Bronchus fibroblast of lung (primary cell): ENCODE results near the gene C1orf52.

DNA sequence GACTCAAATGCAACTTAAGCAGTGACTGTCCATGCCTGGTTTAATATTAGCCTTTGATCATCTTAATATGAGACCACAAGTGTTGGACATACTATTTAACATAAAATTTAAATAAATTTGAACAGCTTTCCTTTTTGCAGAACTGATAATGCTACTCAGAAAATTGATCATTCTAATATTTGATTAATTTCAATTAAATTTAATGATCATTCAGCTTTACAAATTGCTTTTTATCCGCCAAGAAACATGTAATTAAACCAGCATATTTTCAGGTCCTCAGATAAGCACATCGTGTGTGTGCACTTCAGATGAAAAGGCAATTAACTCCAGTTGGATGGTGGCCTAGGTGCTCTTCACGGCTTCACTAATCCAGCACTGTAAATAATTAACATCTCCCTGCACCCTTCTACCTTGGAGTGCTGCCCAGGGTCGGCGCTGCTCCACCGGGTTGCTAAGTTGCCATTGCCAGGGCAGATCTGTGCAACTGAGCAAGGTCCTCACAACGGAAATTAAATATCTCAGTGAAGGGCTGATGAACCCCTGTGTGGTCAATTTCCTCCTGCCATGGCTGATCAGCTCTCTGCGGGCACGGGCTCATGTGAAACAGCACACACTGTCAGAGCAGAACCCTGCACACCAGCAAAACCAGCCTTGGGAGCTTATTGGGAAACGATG lies 63.3 kb downstream of the SYDE2 start:
- RAMPAGE, long total RNA, result no peak

DNA sequence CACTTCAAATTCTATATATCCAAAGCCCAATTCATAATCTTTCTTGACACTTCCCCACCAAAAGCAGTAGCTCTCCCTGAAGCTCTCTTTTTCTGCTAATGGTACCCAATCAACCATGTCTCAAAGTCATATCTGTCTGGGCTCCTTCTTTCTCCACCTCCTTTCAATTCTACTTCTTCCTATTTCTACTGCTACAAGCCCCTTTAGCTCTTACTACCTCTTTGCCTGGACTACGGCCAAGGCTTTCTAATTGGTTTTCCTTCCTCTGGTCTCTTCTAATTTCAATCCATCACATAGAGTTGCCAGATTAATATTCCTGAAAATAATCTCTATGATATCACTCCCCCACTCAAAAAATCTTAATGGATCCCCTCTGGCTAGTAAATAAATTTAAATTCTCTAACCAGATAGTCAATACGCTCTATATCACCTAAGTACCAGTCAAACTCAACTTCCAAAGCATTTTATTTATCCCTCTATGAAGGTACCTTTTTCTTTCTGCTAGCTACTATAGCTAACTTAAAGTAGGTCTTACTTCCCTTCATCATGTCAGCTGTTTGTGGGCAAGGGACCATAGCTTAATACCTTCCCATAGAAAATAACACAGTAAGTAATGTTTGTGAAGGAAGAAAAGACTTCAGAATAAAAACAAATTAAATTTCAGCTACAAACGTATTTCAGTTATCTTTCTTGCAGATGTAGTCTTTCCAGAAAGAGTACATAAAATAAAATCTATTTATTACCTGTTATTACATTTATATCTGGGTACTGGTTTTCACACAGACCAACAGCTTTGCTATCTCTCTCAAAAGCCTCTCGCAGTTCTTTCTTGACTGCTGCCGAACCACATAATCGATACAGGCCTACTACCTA lies 23.2 kb downstream of the SYDE2 start:
- RAMPAGE, long total RNA, result no peak

DNA sequence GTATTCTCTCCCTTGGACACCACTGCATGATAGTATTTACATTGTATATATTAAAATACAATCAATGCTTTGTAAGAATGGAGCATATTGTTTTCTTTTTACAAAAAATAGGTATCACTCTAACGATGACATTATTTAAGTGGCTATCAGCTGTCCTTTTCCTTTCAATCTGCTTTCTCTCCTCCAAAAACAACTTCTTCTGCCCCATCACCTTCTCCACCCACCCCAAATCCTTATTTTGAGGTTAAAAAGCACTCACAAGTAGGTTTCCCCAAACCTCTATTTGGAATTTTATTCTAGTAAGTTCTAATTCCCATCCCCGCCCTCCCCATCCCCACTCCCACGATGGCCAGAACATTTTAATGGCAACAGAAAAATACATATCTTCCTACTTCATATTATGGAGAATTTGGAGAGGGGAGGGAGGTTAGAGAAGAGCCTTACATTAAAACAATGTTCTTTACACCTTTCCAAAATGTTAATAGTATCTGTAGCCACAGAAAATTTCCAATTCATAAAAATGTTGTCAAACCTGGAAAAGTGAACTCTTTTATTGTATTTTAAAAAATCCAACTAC lies 6.2 kb downstream of the C1orf52 start:
- RAMPAGE, long total RNA, result no peak

DNA sequence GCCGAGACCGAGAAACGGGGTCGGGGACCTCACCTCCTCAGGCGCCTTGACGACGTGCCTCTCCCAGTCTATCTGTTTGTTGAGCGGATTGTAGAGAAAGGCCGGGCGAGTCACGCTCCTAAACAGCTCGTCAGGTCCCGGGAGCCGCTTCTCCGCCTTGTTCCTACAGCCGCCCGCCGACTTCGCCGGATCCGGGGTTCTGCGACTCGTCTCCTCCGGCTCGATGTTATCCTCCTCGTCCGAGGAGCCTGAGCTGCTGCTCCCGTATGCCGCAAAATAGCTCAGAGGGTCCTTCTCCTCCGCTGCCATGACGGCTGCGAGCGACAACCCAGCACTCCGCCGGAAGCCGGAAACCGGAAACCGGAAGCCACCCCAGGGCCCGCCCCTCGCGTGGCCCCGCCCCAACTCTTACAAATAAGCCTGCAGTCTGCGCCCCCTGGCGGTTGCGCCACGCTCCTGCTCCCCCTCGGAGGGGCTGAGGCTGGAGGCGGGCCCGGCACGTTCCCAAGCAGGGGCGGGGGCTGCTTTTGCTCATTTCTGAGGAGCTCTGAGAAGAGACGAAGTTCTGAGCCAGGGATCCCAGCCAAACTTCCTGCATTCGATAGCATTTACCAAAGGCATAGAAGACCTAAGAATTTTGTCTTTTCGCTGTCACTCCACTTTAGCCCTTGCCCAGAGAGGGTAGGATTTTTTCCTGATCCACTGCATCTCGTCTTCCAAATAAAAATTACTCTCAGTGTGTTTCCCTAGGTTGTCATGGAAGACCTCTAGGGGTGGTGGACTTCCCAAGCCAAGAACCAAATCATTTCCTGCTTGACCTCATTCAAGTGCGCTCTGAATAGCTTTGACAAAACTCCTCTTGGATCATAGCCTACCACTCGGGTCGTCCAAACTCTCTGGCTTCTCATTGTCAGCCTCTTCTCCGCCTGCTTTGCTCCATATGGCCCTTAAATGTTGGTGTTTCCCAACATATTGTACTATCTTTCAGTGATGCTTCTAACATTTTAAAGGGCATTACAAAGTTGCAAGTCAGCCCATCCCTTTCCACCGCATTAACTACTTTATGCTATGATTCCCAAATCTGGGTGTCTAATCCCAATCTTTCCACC lies at the start of gene C1orf52:
Gene C1orf52, minus strand, starts transcription at position 338 of the 1,109 bp plus-strand sequence.
- RAMPAGE, long total RNA, result start-site peak on the minus strand centred at position 333 of the sequence, 35 bp wide, 214 and 307 reads in 2 replicates

GRCh38 chr1:85289311-85289867 lies 13.0 kb upstream of the BCL10 start:
- RAMPAGE, long total RNA, result no peak

DNA sequence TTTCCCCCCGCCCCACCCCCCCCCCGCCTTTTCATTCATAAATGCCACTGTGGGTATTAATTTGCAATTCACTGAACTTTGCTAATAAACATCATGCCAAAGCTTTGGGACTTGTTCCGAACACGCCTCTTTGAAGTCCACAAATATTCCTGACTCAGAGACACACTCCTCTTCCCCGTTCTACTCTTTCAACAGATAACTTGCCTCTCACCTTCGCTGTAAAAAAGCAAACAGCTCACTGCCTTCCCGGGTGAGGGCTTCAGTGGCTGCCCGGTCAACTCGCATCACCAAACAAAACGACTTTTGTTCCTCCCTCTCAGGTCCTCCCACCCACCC lies 611 bp upstream of the CCN1 start:
- RAMPAGE, long total RNA, result no peak

DNA sequence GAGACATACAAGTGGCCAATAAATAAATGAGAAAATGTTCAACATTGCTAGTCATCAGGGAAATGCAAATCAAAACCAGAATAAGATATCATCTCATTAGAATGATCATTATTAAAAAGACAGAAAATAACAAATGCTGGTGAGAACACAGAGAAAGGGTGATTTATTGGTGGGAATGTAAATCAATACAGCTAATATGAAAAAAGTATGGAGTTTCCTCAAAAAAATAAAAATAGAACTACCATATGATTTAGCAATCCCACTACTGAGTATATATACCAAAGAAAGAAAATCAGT lies 181.6 kb downstream of the COL24A1 start:
- RAMPAGE, long total RNA, result no peak

DNA sequence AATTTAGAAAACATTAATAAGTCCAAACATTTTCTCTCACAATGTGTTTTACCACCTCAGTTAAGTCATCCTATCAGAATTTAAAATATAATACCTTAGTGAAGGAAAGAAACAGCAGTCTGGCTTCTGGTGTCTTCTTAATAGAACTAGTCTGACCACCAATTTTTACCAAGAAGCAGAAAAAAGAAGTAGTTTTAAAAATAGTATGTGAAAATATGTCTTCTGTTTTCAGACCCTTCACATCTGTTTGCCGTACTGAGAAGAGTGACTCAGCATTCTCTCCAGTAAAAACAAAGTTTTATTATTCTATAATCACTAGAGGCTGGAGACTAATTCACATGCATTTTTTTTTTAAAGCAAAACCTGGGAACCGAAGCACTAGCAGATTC lies 163.8 kb downstream of the COL24A1 start:
- RAMPAGE, long total RNA, result no peak

DNA sequence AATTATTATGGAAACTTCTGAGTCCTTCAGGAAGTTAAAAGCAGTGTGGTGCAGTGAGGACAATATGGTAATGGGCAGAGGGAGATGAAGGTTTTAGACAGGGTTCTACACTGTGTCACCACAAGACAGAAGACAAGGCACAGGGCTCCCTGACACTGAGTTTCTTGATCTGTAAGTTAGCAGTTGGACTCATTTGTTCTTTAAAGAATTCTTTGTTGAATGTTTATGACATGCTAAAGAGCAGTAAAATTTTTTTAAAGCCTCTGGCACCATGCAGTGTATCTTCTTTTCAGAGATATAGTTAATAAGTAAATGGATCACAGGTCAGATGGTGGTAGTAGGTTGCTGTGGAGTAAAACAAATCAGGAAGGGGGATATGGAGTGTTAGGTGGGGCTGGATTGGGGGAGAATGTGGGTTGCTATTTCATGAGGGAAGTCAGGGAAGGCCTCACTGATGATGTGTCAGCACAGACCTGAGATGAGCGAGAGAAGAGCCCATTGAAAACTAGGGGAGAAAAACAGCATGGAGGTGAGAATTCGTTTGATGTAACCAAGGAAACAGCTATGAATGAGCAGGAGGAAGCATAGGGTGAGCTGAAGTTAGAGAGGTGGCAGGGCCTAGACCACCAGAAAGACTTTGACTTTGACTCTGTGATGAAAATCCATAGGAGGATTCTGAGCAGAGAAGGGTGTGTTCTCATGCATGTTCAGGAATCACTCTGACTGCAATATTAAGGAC lies 2.1 kb downstream of the CLCA4 start:
- RAMPAGE, long total RNA, result no peak

- RAMPAGE, long total RNA, result no peak
These were observed 917 bp downstream of the SH3GLB1 start for GRCh38 chr1:86705046-86705940.

GRCh38 chr1:87226189-87226962 lies 102.3 kb upstream of the LMO4 start:
- RAMPAGE, long total RNA, result no peak

- RAMPAGE, long total RNA, result no peak
These were observed 498.4 kb downstream of the LMO4 start for GRCh38 chr1:87827066-87827477.

DNA sequence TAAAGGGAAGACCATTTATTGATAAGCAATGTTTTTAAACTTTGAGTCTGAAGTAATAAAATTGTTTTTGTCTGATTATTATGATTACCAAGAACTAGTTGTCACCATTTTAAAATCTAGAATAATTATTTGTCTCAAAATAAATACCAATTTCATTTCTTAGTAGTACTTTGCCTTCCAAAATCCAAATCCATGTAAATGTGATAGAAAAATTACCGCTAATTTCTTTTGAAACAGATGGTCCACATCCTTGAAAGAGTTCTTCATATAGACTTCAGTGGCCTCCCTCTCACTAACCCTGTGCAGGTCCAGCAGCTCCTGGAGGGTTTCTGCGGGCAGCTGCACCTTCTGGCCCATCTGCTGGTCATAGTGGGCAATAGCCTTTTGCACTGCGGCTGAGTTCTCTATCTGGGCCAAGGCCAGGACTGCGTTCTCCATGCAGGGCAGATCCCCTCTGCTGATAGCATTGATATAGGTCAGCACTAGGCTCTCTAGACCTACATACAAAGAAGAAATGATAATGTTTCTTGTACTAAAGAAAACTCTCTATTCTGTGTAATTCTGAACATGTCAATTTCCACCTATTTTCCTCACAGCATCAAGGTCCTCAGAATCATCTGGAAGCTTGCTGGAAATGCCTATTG lies 11.0 kb downstream of the GBP3 start:
- RAMPAGE, long total RNA, result no peak

GRCh38 chr1:89127730-89128087 lies 1.8 kb upstream of the GBP2 start:
- RAMPAGE, long total RNA, result no peak

DNA sequence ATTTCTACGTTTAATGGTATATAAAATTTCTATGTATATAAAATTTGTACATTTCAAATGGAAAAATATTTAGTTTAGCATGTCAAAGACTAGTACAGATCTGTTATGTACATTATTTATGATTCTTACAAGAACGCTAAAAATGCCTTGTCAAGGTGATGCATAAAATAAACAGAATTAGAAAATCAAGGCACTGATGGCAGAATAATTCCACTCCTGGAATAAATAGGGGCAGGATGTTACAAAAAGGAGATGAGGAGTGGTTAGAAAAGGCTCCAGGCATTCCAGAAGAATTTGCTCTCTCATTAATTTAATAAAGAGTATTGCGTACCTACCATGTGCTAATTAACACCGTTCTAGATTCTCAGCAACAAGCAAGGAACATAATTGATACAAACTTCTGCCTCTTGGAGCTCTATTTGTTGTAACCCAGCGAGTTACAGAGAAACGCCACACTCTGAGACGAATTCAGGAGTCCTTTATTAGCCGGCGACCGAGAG lies 1.2 kb downstream of the GBP4 start:
- RAMPAGE, long total RNA, result no peak

GRCh38 chr1:89279133-89279705 lies 6.6 kb upstream of the GBP5 start:
- RAMPAGE, long total RNA, result no peak

DNA sequence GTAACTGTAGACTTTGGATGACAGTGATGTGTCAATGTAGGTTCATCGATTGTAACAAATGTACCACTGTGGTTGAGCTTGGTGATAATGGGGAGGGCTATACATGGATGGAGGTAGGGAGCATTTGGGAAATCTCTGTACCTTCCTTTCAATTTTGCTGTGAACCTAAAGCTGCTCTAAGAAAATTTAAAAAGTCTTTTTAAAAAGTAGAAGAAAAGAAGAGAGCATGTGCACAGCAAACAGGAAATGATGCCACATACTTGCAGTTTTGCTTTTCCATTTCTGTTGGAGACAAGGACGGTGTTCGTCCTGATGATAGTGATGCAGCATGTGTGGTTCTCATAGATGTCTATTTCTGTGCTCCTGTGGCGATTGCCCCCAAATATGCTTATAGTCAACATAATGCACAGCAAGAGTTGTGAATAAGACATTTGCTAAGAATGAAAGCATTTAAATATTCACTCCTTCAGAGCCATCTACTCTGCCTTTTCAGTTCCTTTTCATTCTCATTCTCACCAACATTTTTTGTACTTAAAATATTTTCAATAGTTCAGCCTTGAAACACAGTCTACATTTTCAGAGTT lies 66.5 kb downstream of the LRRC8C start:
- RAMPAGE, long total RNA, result no peak

DNA sequence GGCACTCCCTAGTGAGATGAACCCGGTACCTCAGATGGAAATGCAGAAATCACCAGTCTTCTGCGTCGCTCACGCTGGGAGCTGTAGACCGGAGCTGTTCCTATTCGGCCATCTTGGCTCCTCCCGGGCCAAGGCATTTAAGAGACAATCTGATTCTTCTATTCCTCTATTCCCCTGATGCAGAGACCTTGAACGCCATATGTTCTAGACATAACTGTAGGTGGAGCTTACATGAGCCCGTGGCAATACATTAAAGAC lies 68.0 kb upstream of the LRRC8D start:
- RAMPAGE, long total RNA, result no peak

DNA sequence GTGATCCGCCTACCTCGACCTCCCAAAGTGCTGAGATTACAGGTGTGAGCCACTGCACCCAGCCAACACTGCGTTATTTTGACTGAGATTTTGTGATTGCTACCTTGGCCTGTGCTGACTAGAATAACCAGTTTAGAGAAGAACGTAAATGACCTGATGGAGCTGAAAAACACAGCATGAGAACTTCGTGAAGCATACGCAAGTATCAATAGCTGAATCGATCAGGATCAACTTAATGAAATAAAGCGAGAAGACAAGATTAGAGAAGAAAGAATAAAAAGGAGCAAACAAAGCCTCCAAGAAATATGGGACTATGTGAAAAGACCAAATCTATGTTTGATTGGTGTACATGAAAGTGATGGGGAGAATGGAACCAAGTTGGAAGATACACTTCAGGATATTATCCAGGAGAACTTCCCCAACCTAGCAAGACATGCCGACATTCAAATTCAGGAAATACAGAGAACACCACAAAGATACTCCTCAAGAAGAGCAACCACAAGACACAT lies 48.4 kb downstream of the LRRC8D start:
- RAMPAGE, long total RNA, result no peak

GRCh38 chr1:89897950-89898575 lies 77.2 kb downstream of the LRRC8D start:
- RAMPAGE, long total RNA, result no peak